Metastatic Pancreatic Carcinoma in the Ovary (tissue), 1 donor: Measurements from ENCODE around the genes MSANTD2, HEPACAM, STT3A, PATE1, PUS3 and VSIG10L2.

GRCh38 chr11:124657302-124657604 lies 16.3 kb downstream of the SIAE start:
- PRO-cap: no peak

GRCh38 chr11:124758168-124758701 lies 3.9 kb downstream of the ESAM start:
- PRO-cap: bidirectional peak, plus-strand start at chr11:124758618, minus-strand start at chr11:124758362

DNA sequence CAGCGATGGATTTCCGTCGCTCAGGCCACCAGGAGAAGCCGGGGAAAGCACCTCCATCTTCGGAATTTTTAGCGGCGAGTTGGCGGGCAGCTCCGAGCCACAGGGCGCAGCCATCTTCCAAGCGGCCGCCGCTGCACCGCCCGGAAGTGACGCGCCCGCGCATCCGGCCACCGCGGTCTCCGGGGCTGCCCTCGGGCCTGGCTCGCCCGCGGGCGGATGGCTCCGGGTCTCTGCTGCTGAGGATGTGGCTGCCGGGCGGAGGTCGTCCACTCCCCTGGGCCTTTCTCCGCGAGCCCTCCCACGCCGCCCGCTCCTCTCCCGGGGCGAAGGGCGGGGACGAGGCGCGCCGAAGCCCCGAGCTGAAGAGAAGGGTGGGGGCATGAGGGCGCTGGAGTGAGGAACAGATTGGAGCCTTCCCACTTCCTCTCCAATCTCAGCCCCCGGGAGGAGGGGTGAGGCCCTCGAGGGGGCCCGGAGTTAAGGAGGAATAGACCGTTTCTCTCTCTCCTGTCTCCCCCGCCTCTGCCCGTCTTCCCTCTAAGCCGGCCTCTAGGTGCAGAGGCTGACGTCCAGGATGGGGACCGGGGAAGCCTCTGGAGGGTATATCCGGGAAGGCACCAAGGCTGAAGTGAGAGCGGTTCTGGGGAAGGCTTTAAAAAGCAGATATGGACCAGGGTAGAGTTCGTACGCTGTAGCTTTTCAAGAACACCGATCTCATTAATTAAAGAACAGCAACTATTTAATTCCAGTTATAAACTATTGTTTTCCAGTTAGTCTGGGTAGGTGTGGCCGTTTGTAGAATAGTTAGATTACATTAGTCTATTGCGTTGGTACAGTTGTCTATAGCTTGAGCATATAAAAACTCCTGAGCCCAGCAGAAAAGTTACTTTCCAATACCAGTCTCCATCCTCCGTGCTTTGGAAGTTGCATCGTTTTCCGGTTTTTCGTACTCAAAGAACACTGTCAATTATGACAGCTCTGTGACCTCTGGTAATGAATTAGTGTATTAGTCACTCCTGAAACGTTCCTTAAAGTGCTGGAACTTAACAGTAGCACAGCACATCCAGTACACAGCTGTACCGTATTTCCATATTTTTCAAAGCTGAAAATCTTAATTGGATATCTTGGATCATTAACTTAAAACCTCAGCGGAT lies at the start of gene MSANTD2:
MSANTD2 (minus strand) TSS at position 140 of the 1,154 bp plus-strand sequence.
- PRO-cap: bidirectional peak, plus-strand start at position 185 of the sequence, minus-strand start at position 138 of the sequence

- PRO-cap: no peak
Measured at GRCh38 chr11:124898055-124898198, 262 bp upstream of the ROBO4 start.

GRCh38 chr11:124898199-124899275 lies 872 bp upstream of the ROBO4 start:
- PRO-cap: no peak

- PRO-cap: no peak
Measured at GRCh38 chr11:124935732-124936643, at the start of gene HEPACAM. Gene HEPACAM, minus strand, starts transcription at chr11:124936047.

DNA sequence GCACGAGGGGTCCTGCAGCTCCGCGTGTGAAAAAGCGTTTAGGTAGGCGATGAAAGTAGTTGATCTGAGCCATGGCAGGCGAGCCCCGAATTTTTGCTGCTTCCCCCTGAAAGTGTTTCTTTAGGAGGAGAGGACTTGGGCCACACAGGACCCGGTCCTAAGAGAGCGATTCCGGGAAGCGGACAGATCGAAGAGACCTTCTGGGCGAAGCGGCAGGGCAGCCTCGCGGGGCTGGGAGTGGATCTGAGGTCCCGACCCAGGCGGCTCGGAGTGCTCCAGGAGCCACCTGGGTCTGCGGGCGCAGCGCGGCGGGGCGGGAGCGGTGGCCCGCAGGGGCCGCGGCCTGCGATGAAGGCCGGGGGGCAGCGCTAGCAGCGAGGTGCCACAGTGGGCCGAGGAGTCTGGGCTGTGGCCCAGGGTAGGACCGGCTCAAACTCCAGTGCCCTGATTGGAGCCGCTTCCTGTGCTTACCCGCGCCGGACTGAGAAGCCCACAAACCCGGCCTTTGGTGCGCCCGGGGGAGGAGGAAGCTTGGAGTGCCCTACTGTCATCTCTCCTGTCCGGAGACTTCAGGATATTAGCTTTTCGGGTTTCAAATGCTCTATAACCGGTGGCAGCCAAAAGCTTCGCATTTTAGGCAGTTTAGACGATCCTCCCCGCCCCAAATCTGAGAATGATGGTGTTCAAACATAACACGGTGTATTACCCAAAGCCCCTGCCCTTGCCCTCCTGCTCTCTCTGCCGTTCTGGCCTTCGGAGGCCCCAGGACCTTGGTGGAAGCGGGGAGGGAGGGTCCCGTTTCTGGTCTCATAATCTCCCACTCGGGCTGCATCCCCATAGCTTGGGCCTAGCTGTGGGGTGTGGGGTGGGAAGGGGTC lies 2.0 kb downstream of the PKNOX2 start:
- PRO-cap: unidirectional peak, minus-strand start at position 483 of the sequence

- PRO-cap: no peak
Measured at GRCh38 chr11:125188587-125189100, 24.1 kb downstream of the PKNOX2 start.

DNA sequence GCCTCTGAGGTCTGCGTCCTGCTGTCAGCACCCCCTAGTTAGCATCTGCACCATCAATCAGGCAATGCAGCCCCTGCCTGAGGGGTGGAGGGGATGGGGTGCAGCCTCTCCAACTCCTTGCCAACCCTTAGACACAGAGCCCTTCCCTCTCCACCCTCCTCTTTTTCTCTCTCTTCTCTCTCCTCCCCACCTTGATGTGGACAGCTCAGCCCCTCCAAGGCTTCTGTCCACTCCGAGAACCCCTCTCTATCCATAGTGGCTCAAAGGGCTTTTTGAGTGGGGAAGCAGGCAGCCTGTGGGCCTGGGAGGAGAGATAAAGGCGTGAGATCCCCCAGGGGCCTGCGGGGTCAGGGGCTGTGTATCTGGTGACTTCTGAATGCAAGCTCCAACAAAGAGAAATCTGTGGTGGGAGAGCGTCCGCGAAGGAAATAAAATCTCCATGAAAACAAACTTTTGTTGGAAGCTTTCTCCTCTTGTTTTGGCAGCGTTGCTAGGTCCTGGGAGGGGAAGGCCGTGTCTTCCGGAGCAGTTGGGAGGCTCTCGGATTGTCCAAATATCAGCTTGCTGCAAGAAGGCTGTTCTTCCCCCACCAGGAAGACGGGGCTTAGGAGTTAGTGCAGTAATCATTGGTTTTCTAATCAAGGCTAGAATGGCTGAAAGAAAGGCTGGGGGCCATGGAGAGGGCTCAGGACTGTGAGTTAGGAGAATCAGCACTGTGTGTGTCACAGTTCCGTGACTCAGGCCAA lies 50.2 kb downstream of the PKNOX2 start:
- PRO-cap: no peak

GRCh38 chr11:125272851-125273505 lies 108.4 kb downstream of the PKNOX2 start:
- PRO-cap: no peak

- PRO-cap: no peak
Measured at GRCh38 chr11:125425538-125426168, 70.4 kb downstream of the FEZ1 start.

- PRO-cap: no peak
Measured at GRCh38 chr11:125455882-125456439, 40.1 kb downstream of the FEZ1 start.

GRCh38 chr11:125489185-125489760 lies 6.8 kb downstream of the FEZ1 start:
- PRO-cap: no peak

DNA sequence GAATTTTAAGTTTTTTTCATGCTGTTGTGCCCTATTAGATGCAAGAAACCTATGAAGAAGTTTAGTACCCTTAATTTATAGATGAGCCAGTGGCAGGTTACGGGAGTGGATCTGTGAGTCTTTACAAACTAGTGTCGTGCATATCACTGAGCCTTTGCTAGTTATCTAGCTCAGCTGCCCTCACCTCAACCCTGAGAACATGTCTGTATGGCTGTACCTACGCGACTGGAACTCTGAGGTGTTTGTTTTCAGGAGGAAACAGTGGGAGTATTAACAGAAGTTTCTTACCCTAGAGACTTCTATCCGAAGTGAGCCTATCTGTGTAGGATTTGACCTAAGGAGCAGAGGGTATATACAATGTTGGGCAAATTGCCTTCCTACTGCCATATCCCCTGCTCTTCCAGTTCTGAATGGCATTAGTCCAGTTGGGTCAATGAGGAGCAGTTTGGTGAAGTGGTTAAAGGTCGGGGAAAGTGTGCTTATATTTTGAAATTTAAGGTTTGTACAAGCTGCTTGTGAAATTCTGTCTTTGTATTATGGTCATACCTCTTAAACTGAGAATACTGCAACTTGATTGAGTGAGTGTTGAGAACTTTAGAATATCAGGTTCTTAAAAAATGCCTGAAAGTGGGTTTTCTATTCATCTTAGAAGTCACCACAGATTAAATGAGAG lies 1.6 kb downstream of the EI24 start:
- PRO-cap: no peak

GRCh38 chr11:125592786-125593865 lies at the start of gene STT3A:
Gene STT3A, plus strand, starts transcription at chr11:125592852.
- PRO-cap: bidirectional peak, plus-strand start at chr11:125592867, minus-strand start at chr11:125592468

- PRO-cap: no peak
Measured at GRCh38 chr11:125745953-125746544, at the start of gene PATE1. Gene PATE1, plus strand, starts transcription at chr11:125746279.

DNA sequence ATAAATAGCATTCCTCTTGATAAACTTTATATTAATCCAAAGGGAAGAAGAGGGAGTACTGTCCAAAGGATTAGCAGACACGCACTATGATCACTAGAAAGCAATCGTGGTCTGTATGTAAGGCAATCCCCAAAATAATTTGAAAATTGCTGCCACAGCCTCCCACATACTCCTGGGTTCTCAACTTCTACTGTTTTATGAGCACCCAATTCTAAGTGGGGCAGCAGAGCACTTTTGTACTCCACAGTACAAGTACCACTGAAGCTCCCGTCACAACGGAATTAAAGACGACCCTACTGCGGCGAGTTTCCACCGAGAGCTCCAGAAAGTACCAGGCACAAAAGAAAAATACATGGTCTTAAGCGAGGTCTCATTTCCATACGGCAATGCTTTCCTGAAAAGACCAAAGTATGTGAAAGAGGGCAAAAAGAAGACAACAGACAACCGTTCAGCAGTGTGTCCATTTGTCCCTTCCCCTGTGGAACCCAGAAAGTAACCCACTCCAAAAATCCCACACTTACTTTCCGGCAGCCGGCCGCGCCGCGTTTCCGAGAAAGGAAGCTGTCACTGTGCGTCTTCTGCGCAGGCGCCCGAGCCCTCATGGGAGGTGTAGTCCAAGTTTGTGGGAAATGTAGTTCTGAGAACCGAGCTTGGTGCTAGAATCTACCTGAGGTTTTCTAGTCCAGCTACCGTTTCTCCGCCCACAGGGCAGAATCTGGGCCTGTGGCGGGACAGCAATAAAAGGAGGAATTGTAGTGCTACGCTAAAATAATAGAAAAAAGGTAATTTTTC lies at the start of gene PUS3:
PUS3 (minus strand) TSS at position 558 of the 792 bp plus-strand sequence.
- PRO-cap: bidirectional peak, plus-strand start at position 680 of the sequence, minus-strand start at position 550 of the sequence

DNA sequence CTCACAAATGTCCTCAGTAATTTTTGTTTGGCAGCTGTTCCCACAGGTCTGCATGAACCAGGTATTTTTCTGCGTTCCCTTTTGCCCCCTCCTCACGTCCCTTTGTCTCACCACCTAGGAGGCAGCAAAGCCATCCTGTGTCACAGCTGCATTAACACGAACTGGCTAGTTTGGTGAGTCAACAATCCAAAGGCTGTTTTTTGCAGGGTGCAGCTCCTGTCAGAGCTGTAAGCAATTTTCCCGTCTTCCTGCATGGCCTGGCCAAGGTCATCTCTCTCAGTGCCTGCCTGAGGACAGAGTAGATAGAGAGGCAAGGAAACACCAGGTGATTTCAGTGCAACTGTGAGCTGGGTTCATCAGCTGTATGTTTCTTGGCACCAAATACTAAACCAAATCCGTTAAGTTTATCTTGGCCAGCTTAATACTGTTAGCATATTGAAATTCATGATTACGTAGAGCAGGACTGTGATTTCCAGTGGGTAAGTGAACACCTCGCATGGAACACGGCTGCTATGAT lies 20.5 kb upstream of the VSIG10L2 start:
- PRO-cap: no peak

DNA sequence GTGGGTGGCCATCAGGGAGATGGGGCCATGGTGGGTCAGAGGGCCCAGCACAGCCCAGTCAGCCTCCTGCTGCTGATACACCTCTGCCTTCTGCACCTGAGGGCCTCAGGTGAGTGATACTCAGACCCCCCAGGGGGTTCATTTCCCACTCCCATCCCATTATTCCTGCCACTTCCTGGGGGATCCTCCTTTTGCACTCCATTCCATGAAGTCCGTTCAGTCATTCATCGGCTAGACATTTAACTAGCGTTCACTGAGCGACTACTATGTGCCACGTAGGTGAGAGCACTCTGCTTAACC lies at the start of gene VSIG10L2:
VSIG10L2 (plus strand) TSS at position 16 of the 300 bp plus-strand sequence.
- PRO-cap: no peak

DNA sequence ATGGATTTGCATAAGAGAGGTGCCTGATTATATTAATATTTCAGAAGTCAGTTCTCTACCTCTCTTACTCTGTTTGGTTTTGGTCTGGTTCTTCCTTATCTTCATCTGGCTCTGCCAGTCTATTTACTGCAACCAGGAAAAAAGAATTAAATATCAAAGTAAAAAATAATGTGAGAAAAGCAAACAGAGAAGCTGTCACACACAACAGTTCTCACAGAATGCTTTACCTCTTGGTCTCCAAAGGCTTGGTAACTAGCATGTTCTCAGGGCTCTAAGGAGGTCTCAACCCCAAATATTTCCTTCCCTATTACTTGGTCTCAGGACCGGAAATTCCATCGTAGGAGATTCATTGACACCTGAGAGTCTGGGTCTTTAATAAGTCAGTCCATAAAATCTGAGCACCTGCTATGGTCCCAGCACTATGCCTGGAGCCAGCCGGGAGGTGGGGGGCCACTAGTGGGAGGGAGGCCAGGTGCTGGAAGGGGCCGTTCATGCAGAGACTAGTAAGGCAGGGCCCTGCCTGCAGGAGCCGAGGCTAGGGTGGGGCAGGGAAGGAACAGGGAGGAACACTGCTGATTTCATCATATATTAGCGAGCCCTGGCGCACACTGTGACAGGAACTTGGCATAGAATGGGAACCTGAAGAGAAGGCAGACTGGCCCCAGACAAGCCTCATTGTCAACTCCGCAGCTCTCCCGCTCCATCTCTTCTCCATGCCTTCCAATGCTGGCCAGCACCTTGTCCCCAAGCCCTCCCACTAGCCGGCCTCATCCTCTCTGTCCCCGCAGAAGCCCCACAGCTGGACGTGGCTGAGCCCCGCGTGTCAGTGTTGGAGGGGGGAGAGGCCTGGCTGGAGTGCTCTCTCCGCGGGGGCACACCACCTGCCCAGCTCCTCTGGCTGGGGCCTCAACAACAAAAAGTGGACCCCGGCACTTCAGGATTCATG lies 7.0 kb downstream of the VSIG10L2 start:
- PRO-cap: no peak